Left ventricle myocardium (tissue), 1 donor: ENCODE data around the genes FAM90A26 and USP17L11.

- PRO-cap = no peak
Measured at GRCh38 chr4:7783619-7784046, 156.0 kb downstream of the AFAP1 start.

DNA sequence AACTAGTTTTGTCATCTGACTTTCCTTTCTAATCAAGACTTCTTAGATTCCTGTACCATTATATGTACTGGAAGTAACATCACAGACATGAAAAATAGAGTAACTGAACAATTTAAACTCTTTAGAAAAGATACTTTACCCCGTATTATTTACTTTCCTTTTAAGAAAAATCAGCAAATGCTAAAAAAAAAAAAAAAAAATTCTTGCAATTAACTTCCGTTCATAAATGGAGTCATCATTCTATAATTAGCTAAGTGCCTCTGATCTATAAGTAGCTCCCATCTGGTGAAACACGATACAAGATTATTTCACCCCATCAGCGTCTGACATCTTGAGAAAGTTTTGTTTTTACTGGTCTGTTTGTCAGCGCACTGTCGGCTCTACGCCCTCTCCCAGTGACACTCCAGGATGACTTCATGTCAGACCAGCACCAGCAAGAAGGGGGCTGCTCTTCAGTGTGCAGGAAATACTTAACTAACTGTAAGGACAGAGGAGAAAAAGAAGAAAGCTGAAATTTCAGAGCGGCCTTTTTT is 108.4 kb downstream of the AFAP1 start:
- PRO-cap = no peak

DNA sequence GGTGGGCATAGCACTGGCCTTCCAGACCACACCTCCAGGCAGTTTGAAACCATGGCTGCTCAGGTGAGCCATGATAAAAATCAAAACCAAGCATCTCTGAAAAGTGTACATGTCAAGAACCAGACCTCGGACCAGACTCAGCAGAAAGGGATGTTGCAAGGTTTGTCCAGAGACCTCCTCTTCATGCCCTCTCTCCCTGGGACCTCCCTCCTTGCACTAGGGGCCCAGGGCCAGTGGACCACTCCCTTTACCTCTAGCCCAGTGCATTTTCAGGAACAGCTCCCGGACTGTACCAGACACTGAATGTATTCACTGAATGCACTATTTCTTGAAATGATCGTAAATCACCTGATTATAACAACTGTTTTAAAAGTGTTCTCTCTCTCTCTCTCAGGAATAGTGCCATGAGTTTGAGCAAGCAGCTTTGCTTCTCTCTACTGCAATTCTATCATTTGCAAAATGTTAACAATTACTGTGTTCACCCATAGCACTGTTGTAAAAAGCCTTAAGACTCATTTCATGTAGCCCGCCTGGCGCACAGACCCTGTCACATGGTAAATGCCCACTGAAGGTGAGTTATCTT is 22.9 kb downstream of the AFAP1 start:
- PRO-cap = no peak

GRCh38 chr4:8120369-8120872 is 38.2 kb downstream of the ABLIM2 start:
- PRO-cap = no peak

- PRO-cap = no peak
Measured at GRCh38 chr4:8163823-8164615, 5.4 kb upstream of the ABLIM2 start.

DNA sequence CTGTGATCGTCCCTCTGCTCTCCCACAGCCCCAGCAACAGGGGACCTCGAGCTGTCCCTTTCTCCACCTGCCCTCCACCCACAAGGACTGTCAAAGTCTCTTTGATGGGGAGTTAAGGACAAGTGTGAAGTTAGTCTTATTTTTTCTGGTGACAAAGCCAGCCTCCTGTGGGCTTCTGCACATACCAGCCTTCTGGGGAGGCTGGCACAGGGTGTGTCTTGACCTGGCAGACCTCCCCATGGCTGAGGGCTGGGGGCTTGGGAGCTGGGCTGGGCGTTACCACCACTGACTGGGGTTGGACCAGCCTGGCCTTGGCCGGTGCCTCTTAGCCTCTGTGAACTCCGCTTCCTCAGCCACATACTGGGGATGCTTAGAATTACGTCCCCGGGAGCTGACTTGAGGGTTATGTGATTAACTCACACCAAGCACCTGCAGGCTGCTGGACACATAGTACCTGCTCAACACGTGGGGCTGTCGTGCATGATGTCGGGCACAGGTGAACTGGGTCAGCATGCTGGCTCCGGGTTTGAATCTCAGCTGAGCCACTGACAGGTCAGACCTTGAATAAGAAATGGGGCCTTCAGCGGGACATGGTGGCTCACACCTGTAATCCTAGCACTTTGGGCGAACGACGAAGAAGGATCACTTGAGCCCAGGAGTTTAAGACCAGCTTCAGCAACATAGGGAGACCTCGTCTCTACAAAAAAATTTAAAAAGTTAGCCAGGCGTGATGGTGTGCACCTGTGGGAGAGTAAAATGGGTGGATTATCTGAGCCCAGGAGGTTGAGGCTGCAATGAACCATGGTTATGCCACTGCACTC is 14.2 kb downstream of the SH3TC1 start:
- PRO-cap = no peak

DNA sequence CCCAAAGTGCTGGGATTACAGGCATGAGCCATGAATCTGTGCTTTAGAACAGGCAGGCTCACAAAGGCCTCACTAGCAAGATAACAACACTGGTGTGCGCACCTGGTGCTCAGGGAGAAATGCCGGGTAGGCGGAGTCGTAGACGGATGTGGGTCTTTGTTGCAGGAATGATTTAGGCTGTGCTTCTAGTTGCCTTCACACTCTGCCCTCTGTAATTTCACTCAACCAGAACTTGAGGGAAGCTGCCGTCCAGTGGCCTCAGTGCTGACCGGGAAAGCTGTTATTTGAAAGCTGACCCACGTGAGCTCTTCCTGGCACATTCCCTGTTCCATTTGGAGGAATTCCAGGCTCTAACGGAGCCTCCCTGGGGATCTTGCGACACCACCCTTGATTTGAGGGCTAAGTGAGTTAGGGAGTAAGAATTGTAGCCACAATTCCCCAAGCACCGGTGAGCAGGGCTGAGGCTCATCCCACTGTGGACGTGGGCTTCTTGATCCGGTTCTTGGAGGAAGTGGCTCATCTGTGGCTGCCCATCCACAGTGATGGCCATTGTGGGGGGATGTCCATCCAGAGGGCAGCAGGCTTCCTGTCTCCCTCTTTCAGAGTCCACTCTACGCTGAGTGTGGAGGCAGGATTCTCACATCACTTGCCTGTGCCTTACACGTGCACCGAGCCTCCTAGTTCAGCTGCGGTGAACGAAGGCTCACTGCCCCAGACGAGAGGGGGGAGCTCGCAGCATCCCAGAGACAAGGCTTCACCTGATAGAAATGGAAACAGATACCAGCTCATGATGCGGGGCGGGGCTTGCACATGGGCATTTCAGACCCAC is 16.1 kb downstream of the SH3TC1 start:
- PRO-cap = no peak

- PRO-cap = no peak
Measured at GRCh38 chr4:8220874-8221379, 21.8 kb downstream of the SH3TC1 start.

GRCh38 chr4:8243780-8244612 is 25.6 kb upstream of the HTRA3 start:
- PRO-cap = no peak

GRCh38 chr4:8306036-8306656 is 36.6 kb downstream of the HTRA3 start:
- PRO-cap = no peak

DNA sequence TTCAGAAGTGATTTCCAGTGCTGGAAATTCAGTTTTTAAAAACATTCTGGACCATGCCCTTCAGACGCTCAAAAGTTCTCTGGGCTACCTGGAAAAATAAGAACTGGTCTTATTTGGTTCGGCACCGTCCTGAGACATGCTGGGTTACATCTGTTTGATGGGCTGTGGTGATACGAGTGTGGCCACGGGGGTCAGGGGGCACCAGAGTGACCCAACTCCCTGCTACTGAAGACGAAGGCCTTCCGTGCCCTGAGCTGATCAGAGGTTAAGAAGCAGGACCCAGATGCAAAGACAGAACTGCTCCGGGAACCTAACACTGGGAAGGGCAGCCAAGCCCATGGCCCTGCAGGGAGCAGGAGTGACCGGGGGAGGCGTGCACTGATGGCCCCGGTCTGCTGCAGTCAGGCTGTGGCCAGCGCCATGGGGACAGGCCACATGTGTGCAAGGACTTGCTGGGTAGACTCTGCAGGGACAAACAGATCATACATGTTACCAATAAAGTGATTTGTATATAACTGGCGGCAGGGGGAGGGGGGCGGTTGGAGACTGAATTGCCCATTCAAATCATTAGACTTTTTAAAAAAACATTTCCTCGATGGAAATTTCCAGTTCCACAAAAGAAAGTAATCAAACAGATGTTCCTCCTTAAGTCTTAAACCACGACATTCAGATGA is 74.6 kb downstream of the ACOX3 start:
- PRO-cap = no peak

GRCh38 chr4:8393692-8394124 is 46.8 kb downstream of the ACOX3 start:
- PRO-cap = no peak

- PRO-cap = no peak
Measured at GRCh38 chr4:8478465-8478850, 37.9 kb downstream of the TRMT44 start.

- PRO-cap = no peak
Measured at GRCh38 chr4:9170092-9170594, at the start of gene FAM90A26. Gene FAM90A26 (plus strand): TSS chr4:9170409.

DNA sequence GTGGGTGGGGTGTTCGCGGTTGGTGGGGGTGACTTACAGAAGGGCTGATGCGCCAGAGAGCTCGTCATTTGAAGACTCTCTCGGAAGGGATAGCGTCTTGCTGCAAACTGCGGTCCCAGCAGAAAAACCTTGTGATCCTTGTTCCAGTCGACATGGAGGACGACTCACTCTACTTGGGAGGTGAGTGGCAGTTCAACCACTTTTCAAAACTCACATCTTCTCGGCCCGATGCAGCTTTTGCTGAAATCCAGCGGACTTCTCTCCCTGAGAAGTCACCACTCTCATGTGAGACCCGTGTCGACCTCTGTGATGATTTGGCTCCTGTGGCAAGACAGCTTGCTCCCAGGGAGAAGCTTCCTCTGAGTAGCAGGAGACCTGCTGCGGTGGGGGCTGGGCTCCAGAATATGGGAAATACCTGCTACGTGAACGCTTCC is at the start of gene USP17L11:
USP17L11 (plus strand) TSS at position 153 of the 434 bp plus-strand sequence.
- PRO-cap = no peak

- PRO-cap = no peak
Measured at GRCh38 chr4:9703357-9703659, 78.1 kb upstream of the DRD5 start.

DNA sequence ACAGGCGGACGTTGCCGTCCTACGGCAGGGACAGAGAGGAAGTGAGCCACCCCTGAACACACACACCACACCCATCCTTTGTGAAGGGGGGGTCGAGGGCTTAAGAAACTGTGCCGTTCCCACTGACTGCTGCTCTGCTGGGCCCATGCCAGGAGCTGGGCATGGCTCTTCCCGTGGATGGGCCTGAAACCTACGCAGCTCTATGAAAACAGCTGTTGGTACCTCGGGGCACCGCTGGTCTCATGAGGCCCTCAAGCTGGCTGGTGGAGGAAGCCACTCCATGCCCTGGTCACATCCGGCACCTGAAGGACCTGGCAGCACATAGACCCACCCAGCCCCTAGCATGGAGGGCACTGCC is 38.7 kb downstream of the WDR1 start:
- PRO-cap = no peak

- PRO-cap = no peak
Measured at GRCh38 chr4:10097058-10097667, 19.4 kb downstream of the WDR1 start.

- PRO-cap = no peak
Measured at GRCh38 chr4:10098691-10099212, 17.8 kb downstream of the WDR1 start.

GRCh38 chr4:10099867-10100190 is 16.8 kb downstream of the WDR1 start:
- PRO-cap = no peak